Glomerular endothelial cell (primary cell): ENCODE results near the genes CLEC4G, CLEC4M, EVI5L, MAP2K7 and TIMM44.

DNA sequence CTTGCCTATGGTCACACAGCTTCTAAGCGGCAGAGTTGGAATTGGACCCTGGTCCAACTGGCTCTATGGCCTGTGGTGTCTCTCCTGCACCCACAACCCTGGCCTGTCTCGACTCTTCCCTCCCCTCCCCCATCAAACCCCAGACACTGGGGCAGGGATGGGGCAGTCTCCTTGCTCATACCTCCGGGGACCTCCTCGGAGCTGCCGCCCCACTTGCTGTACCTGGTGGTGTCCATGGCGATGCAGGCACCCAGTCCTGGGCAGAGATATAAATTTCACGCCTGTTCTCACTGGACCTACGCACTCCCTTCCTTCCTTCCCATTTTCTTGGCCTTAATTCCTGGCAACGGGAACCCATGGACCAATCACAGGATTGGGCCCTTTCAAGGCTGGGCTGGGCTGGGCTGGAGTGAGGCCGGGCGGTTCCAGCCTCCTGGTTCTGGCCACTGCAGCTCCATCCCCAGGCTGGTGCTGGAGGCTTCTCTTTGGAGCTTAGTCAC is at the start of gene CLEC4G:
TSS of gene CLEC4G (minus strand) at position 244 of the 500 bp plus-strand sequence.
- RAMPAGE, long total RNA = no peak

- RAMPAGE, long total RNA = no peak
Measured at GRCh38 chr19:7739806-7740604, 7.3 kb downstream of the CD209 start.

DNA sequence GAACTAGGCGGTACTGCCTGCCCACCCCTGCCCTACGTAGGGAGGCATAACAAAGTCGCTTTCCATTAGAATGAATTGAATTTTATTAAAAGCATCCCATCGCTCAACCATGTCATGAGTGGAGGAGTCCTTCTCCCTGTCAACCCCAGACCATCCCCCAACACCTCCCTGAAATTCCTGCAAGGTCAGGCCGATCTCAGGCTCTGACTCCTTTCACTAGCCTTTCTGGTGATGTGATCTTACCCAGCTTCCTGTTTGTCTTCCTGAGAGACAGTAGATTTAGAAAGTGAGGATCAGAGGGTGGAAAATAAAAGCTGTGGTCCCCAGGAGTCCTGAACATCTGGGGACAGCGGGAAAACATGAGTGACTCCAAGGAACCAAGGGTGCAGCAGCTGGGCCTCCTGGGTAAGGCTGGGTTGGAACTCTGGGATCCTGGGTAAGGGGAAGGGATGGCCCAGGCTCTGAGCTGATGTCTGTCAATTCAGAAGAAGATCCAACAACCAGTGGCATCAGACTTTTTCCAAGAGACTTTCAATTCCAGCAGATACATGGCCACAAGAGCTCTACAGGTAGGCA is at the start of gene CLEC4M:
TSS of gene CLEC4M (plus strand) at position 336 of the 576 bp plus-strand sequence.
- RAMPAGE, long total RNA = no peak

GRCh38 chr19:7799735-7800461 is 30.1 kb upstream of the EVI5L start:
- RAMPAGE, long total RNA = no peak

DNA sequence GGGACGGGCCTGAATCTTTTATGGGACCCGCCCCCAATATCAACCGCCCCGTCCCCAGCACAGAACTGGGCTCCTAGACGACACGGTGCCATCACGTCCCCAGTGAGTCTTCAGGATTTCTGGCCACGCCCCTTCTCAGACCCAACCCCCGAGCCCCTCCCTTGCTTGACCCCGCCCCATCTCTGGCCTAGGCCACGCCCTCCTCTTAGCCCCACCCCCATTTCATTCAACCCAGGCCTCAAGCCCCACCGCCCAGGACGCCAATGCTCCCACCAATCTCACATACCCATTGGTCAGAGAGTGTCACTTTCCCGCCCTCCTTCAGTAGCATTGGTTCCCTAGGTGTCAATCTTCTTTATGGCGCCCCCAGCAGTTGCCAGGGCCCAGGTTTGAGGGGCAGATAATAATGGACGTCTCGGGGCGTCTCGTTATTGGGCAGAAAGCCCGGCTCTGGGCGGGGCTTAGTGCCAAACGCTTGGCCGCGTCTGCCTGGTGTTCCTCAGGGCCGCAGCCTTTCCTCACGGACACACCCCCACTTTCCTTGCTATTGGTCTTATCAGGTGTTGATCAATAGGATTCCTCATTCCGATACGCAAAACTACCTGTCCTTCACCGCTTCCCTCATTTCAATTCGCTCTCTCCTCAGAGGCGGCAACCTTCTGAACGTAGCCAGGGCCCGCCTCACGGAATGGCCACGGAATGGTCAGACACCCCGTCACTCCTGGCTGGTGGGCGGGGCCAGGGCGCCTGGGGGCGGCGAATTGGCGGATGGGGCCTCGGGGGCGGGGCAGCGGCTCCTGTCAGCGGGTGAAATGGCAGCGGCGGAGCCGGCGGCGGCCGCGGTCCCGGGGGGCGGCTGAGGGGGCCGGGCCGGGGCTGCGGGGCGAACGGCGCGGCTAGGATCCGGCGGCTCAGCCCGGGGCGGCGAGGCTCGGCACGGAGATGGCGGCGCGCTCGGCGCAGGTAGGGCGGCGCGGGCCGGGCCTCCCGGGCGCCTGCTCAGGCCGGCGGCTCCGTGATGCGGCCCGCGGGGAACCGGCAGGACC is at the start of gene EVI5L:
TSS of gene EVI5L (plus strand) at position 800 of the 1,046 bp plus-strand sequence.
- RAMPAGE, long total RNA = no peak

DNA sequence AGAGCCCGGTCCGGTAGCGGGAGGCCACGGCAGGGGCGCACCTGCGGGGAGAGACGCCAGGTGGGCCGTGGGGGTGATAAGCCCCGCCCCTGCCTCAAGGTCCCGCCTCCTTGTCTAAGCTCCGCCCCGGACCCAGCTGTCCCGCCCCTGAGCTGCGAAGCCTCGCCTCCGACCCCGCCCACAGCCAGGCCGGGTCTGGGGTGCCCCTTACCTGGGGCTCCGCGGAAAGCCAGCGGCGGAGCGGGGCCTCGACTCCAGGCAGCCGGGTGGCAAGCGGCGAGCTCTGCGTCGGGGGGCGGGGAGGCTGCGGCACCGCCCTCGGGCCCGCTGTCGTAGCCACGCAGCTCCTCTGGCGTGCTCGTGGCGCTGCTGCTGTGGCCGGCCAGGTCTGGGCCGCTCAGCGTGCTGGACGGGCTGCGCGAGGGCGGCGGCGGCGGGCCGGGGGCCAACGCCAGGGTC is 4.7 kb downstream of the PRR36 start:
- RAMPAGE, long total RNA = no peak

- RAMPAGE, long total RNA = no peak
Measured at GRCh38 chr19:7903758-7904865, at the start of gene MAP2K7. Gene MAP2K7 (plus strand): TSS chr19:7903877.

DNA sequence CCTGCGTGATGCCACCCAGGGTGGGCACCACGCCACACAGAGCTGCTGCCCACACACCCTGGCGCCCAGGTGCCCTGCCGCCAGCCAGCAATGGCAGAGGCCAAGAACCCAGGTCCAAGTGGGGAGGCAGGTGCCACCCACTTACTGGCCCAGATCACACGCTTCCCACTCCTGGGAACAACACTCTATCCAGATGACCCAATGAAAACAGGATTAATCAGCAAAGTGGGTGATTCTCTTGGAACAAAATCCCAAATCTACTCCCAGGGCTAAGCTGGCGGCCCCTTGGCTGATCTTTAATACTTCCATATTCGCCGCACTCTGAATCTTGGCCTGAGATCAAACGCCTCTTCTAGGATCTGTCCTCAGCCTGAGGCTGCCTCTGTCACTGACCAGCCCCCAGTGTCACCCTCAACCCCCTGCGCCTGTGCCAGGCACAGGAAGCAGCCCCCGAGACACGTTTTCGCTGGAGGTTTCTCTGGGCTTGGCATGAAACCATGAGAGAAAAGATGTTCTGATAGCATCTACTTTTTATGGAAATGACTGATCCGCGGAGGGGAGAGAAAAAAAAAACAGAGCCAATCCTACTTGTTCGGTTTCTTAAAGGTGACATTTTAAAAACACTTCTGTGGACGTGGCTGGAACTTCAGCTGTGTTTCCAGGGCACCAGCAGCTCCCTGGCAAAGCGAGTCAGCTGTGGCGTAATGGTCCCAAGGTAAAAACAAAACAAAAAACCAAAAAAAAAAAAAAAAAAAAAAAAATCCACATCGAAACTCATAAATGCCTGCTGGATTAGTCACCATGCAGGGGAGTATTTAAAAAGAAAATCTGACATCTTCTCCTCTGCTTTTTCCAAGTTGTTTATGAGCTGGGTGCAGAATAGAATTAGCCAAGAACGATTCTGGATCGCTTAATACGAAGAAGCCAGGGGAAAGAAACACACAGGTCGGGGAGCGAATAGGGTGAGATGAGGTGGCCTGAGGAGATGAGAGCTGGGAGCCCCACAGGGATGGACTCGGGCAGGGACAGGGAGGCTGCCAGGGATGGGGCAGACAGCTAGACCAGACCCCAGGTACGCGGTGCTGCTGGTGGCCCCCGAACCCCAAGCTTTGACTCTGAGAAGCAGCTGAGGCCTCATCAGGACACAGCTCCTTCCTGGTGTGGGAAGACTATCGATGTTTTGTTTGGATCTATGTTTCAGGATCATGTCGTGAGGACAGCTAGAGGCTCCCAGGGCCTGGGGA is 2.7 kb upstream of the CTXN1 start:
- RAMPAGE, long total RNA = no peak

DNA sequence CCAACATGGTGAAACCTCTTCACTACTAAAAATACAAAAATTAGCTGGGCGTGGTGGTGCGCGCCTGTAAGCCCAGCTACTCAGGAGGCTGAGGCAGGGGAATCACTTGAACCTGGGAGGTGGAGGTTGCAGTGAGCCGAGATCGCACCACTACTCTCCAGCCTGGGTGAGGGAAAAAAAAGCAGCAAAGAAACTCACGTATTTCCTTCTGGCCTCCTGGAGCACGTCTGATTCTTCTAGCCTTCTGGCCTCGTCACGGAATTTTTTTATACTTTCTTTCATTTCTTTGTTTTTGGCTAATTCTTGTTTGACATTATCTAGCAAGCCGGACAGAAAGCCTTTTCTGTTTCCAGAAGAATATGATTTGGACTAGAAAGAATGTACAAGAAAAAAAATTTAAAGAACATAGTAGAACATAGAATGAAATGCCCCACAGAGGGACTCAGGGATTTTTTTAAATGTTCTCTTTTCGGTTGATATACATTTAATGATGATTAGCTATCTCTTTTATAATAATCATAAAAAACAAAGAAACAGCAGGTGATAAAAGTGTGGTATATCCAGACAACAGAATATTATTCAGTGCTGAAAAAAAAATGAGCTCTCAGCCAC is 5.5 kb downstream of the TIMM44 start:
- RAMPAGE, long total RNA = no peak

DNA sequence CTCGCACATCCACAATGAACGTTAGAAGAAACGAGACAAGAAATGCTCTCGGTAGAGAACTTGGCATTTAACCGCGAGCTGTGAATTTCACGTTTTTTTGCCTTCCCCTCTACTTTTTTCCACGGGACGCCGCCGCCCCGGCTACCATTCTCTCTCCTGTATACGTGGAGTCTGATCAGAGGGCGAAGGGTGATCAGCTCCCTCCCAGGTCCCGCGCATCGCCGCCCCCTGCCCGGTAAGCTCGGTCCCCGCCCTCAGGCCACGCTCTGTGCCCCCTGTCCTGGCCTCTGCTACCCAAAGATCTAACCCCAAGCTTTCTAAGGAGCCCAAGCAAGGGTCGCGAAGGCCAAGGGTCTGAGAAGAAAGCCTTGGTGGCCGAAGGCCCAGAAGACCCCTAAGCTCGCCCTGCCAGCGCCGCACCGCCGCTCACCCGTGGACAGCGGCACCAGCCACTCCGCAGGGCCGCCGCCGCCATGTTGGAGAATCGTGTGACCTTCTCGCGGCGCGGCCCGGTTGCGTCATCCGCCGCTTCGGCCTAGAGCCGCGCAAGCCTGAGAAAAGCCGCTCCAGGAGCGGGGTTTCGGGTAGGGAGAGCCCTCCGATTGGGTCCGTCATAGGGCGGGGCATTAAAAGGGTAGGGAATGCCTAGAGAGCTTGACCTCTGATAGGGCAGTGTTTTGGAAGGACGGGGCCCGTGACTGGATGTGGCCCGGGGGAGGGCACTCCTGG is at the start of gene TIMM44:
TSS of gene TIMM44 (minus strand) at position 490 of the 729 bp plus-strand sequence.
- RAMPAGE, long total RNA = start-site peak on the minus strand centred at position 486 of the sequence, 32 bp wide, 19 and 154 reads in 2 replicates

- RAMPAGE, long total RNA = no peak
Measured at GRCh38 chr19:7943906-7944875, 725 bp upstream of the TIMM44 start.

- RAMPAGE, long total RNA = no peak
Measured at GRCh38 chr19:8207971-8208624, 1.1 kb upstream of the CERS4 start.

- RAMPAGE, long total RNA = no peak
Measured at GRCh38 chr19:8308516-8308996, 398 bp upstream of the CD320 start.

DNA sequence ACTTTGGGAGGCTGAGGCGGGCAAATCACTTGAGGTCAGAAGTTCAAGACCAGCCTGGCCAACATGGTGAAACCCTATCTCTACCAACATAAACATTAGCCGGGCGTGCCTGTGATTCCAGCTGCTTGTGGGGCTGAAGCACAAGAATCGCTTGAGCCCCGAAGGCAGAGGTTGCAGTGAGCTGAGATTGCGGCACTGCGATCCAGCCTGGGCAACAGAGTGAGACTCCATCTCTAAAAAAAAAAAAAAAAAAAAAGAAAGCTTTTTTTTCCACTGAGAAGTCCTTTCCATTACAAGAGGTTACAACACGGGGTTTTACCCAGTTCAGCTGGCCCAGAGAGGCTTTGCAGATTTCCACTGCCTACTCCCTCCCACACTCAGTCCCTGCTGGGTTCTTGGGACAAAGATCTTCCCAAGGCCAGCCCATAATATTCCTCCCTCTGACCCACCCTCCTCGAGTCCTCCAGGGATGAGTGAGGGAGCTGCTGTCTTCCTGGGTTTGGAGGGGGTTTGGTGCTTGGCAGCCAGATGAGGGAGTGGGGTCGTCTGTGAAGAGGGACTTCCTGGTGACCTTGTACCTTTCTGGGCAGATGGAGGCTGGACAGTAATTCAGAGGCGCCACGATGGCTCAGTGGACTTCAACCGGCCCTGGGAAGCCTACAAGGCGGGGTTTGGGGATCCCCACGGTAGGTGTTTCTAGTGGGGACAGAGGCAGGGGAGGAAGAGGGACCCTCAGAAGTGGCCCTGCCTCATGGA is 6.7 kb downstream of the ANGPTL4 start:
- RAMPAGE, long total RNA = no peak

DNA sequence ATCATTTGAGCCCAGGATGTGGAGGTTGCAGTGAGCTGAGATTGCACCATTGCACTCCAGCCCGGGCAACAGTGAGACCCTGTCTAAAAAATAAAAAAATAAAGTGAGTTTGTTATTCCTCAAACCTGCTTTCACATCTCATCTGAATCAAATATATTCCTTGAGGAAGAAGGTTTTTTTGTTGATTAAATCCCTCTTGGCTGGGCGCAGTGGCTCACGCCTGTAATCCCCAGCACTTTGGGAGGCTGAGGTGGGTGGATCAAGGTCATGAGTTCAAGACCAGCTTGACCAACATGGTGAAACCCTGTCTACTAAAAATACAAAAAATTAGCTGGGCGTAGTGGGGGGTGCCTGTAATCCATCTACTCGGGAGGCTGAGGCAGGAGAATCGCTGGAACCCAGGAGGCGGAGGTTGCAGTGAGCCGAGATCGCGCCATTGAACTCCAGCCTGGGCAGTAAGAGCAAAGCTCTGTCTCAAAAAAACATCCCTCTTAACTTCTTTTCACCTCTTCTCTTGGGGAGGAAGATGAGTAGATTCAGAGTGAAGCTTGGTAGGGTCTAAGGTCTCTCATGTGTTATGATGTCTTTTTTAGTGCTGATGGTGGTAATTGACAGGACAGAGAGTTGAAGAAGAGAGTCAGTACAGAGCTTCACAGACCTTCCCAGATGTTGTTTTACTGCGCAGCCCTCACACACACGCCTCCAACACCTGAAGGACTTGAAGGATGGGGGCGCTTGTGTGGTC is 19.6 kb downstream of the HNRNPM start:
- RAMPAGE, long total RNA = no peak

GRCh38 chr19:8494044-8494536 is 8.3 kb downstream of the PRAM1 start:
- RAMPAGE, long total RNA = no peak

DNA sequence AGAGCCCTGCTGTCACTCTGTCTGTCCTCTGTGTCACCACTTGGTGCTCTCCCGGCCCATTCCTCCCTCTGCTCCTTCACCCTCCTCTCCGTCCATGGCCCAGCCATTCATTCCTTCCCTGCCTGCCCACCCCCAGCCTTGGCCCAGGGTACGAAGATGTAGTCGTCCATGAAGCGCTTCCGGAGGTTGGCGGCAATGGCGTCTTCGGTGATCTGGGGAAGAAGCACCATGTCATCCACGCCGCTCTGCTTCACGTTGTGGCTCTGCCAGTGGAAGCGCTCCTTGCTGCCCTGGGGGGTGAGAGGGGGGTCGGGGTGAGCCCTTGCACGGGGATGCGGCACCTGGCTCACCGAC is 21.8 kb downstream of the MYO1F start:
- RAMPAGE, long total RNA = no peak

GRCh38 chr19:8569048-8569821 is 8.0 kb downstream of the MYO1F start:
- RAMPAGE, long total RNA = no peak

GRCh38 chr19:8831557-8832156 is 447 bp downstream of the ZNF558 start:
- RAMPAGE, long total RNA = no peak

GRCh38 chr19:9010629-9011017 is 76.2 kb upstream of the OR1M1 start:
- RAMPAGE, long total RNA = no peak